Thoracic aorta endothelial cell (primary cell): ENCODE measurements around a stretch of chr12.

GRCh38 chr12:132428952-132430099 is 60.6 kb upstream of the FBRSL1 start:
- CAGE, long polyA plus RNA, result no peak

DNA sequence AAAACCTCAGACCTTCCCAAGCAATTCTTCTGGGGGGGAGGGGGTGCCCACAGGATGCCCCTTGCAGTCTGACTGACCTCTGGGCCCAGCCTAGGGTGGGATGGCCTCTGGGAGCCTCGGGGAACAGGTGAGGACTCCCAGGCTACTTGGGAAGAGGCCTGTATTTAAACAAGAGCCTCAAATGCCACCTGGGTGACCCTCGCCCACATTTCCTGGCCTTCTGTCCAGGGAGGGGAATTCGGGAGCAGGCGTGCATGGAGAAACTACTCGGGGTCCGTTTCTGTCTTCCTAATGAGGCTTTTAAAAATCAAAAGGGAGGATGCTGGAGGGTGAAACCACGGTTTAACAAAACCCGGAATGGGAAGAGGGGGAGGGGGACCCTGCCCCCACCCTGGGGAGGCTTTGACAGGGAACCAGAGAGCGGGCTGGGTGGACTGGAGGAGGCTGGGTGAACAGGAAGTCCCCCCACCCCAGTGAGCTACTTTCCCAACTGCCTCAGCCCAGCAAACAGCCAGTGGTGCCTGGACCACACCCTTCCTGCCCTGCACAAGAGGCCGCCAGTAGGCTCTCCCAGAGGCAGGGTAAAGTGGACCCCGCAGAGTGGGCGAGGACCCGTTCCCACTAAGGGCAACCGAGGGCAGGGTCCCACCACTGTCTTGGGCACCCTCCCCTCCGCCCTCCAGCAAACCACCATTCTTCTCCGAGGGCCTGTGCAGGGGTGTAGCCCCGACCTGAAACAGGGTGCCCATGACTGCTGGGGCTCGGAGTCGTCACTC is 1.5 kb upstream of the FBRSL1 start:
- CAGE, long polyA plus RNA, result no peak

DNA sequence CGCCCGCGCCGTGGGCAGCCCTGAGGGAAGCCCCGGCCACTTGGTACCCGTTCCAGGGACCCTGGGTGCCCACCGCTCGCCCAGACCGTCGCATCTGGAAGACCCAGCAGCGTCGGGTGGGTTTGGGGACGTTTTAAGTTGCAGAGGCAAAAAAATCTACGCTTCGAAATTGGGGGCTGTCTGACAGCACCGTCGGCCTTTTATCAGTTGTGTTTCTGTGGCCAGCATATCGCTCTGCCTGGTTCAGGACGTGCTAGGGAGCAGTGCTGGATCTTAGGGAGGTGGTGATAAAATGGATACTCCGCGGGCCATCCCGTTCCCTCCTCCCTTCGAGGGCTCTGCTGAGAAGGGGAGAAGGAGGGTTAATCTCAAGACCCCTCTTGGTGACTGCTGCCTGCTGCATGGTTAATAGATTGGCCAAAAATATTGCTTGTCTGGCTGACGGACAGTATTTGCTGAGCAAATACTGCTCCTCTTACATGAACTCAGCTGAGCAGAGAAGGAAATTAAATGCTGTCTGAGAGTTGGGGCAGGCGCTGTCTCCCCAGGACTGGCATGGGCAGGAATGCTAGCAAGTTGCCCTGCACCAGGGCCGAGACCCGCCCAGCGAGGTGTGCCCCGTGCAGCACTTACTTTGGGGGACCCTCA is 1.1 kb downstream of the FBRSL1 start:
- CAGE, long polyA plus RNA, result no peak

DNA sequence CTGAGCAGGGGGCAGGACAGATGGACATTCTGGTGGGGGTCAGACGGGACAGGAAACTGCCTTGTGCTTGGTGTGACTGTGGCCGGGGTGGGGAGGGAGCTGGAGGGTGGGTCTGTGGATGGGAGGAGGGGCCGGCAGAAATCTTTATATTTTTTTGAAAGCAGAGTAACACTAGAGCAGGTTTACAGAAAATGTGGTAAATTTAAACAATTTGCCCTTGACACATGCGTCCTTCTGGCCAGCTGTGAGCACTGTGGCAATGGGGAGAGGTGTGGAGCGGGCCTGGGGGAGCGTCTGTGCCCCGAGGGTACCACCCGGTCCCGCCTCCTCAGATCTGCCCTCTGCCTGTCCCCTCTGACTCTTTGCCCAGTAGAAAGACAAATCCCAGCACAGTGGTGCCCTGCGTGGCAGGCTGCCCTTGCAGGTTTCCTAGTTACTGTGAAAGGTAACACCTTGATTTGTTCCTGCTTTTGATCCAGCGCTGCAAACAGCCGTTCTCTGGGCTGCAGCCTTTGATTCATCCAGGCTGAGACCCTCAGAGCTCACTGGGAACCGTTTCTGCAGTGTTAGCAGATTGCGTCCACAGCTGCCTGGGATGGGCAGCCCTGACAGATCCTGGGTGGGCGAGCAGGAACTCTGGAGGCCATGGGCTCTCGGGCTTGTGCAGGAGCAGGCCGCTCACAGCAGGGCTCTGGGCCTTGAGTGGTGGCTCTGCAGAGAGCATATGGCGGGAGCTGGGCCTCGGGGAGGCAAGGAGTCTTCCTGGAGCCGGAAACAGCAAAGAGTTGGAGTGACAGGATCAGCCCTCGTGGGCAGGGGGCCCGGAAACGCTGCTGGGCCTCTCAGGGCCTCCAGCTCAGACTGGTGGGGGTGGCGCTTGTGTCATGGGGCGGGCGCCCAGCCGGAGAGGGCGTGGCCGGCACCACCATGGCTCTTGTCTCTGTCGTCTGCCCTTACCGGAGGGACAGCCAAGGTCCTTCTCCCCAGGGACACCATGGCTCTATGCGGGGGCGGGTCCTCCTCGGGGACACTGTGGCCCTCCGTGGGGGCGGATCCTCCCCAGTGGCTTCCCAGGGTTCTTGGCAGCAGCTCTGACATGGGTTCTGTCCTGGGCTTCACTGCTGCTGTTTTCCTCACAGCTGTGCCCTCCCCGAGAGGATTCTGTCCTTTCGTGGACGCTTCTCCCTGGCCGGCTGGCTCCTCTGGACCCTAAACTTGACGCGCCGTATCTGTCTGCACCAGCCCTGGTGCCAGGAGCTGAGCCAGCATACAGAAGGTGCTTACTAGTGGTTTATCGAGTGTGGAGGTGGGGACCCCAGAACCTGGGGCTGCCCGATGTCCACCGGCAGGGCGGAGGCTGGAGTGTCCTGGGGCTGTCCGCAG is 16.7 kb downstream of the FBRSL1 start:
- CAGE, long polyA plus RNA, result no peak

- CAGE, long polyA plus RNA, result no peak
Observed at GRCh38 chr12:132530714-132531298, 40.9 kb downstream of the FBRSL1 start.

- CAGE, long polyA plus RNA, result no peak
Observed at GRCh38 chr12:132603755-132604063, 6.7 kb downstream of the LRCOL1 start.

GRCh38 chr12:132608744-132609374 is 1.5 kb downstream of the LRCOL1 start:
- CAGE, long polyA plus RNA, result no peak

DNA sequence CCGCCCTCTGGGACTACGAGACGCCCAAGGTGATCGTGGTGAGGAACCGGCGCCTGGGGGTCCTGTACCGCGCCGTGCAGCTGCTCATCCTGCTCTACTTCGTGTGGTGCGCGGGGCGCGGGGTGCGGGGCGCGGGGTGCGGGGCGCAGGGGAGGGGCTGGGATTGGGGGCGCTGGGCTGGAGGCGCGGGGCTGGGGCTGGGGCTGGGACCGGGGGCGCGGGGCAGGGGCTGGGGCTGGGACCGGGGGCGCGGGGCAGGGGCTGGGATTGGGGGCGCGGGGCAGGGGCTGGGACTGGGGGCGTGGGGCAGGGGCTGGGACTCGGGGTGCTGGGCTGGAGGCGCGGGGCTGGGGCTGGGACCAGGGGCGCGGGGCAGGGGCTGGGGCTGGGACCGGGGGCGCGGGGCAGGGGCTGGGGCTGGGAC is 320 bp downstream of the P2RX2 start:
- CAGE, long polyA plus RNA, result no peak

GRCh38 chr12:132768883-132769475 is 7.3 kb upstream of the ANKLE2 start:
- CAGE, long polyA plus RNA, result no peak

DNA sequence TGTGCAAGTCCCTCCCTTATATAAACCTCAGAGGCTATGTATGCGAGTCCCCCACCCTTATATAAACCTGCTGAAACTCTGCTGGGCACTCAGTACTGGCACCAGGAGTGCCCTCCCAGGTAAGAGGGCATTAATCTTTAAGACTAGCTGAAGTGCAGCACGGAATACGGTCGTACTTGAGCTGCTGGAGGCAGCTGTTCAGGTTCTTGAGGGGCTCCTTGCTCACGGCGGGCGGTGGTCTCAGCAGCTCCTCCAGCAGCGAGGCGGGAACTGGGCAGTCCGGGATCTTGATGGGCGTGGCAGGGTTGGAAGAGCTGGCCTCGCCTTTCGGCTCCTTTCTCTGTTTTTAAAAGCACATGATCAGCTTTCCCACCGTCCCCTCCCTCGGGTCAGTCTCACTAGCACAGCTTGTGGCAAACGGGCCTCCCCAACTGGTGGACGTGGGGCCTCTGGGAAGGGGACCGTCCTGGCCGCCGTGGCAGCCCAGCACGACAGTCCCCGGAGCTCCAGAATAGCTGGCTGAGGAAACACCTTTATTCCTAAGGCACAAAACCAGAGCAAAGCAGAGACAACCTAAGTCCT is 12.4 kb upstream of the ANKLE2 start:
- CAGE, long polyA plus RNA, result no peak

GRCh38 chr12:132832746-132832947 is 4.0 kb upstream of the GOLGA3 start:
- CAGE, long polyA plus RNA, result no peak

- CAGE, long polyA plus RNA, result no peak
Observed at GRCh38 chr12:133057974-133059207, 21.1 kb downstream of the ZNF84 start.

DNA sequence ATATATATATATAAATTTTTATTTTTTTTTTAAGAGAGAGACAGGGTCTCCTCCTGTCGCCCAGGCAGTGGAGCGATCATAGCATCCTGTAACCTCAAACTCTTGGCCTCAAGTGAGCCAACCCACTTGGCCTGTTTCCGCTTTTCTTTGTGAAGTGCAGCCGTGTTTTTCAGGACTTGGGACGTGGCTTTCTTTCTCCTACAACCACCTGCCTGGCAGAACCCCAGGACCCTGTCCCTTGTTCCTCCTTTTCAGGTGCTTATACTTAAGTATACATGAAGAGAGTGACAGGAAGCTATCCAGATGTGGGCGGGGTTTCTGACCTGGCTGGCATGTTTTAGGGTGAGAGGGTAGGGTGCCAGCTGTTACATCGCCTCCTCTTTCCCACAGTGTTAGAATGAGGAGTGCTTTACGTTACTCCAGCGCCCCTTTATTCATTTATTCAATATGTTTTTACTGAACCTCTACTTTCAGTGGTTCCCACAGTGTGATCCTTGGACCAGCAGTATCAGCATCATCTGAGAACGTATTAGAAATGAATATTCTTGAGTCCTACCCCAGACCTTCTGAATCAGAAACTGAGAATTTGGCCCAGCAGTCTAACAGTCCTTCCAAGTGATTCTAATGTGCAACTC is 753 bp downstream of the ZNF140 start:
- CAGE, long polyA plus RNA, result no peak